Neutrophil (primary cell): Measurements from ENCODE around the genes POGLUT1 and CFAP91.

DNA sequence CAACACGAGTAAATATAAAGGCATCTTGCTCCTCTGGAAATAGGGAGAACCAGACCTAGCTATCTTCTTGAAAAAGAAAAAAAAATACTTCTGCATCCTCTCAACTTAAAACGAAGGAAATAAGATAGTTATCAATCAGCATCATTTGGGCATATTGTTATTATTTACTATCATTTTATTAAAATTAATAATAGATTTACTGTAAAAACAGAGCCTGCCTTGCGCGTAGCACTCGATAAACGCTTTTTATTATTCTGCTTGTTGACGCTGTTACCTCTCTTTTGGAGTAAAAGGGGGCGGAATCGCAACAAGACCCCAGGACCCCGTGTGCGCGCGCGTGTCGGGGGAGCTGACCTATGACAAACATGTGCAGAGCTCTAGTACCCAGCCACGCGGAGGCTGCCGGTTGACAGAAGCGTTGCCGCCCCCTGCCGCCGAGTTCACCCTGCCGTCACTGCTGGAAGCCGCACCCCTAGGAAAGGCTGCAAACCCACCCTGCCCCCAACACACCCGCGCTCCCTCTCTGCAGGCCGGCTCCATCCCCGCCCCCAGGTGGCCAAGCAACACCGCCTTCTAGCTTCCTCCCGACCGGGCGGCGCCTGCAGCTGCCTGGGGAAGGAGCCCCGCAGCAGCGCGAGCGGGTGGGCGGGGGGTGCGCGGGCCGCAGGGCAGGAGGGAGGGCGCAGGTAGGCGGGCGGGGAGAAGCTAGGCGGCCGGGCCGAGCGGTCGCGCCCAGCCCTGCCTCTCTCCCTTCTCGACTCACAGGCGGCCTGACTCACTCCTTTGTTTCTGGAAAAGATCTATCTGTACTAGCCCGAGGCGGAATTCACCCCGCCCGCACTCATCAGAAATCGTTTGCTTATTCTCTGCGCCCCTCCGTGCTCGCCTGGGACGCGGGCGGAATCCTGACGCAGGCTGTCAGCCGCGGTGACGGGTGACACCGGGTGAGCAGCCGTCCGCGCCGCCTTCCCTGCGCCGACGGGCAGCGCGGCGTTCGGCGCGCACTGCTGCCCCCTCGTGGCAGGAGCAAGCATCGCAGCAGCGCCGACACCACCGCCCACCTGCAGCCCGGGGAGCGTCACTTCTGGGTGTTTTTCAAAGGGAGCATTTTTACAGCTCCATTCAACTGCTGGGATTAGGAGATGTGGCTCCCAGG, 160.7 kb downstream of the GAP43 start:
- PRO-cap, result no peak

- PRO-cap, result no peak
These were observed 161.4 kb downstream of the GAP43 start for GRCh38 chr3:115784813-115784975.

GRCh38 chr3:117217899-117218098, 772.5 kb upstream of the LSAMP start:
- PRO-cap, result no peak

GRCh38 chr3:117399354-117399756, 954.1 kb upstream of the LSAMP start:
- PRO-cap, result no peak

GRCh38 chr3:117692641-117693128, 1247.4 kb upstream of the LSAMP start:
- PRO-cap, result no peak

DNA sequence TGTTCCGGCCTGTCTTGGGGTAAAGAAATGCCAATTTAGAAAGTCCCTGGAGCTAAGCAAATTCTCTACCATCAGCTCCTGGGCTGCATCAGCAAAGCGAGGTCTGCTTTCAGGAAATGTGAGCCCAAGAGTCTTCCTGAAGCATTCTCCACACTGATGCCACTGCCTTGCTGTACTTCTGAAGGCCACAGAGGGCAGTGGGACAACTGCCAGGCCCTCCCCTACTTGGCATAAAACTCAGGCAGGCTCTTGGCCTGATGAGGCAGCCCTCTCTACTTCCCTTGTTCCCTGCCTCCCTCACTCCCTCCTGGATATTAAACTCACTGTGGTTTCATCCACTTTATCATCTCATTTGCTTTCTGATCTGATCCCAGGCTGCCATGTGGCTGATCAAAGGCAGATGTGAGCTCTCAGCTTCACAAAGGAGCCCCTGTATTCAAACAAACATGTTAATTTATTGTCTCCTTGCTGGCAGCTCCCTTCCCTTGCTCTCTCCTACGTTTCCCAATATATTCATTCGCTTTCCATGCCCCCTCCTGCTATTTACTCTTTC, 533.5 kb downstream of the IGSF11 start:
- PRO-cap, result no peak

DNA sequence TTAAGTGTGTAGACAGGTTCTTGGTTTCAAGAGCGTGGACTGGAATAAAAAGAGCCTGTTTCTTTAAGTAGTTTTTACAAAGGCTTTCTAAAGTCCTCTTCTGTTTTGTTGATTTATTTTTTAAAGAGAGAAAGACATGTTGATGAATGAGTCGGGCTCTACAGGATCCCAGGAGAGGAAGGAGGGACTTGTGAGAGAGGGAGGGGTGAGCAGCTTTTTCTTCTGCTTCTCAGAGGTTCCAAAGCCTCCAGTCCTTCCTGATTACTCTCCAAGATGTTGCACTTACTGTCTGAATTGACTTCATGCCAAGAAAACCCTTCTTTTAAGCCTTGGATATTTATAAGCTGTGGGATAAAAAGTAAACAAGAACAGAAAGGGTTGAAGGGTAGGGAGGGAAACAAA, 457.4 kb downstream of the IGSF11 start:
- PRO-cap, result no peak

DNA sequence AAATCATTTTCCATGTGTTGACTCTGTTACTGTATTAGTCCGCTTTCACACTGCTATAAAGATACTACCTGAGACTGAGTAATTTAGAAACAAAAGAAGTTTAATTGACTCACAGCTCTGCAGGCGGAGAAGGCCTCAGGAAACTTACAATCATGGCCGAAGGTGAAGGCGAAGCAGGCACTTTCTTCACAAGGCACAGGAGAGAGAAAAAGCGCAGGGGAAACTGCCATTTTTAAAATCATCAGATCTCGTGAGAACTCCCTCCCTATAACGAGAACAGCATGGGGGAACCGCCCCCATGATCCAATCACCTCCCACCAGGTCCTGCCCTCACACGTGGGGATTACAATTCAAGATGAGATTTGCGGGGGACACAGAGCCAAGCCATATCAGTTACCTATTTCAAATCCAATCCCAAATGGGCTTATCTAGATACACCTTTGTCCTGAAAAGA, 224.0 kb downstream of the IGSF11 start:
- PRO-cap, result no peak

DNA sequence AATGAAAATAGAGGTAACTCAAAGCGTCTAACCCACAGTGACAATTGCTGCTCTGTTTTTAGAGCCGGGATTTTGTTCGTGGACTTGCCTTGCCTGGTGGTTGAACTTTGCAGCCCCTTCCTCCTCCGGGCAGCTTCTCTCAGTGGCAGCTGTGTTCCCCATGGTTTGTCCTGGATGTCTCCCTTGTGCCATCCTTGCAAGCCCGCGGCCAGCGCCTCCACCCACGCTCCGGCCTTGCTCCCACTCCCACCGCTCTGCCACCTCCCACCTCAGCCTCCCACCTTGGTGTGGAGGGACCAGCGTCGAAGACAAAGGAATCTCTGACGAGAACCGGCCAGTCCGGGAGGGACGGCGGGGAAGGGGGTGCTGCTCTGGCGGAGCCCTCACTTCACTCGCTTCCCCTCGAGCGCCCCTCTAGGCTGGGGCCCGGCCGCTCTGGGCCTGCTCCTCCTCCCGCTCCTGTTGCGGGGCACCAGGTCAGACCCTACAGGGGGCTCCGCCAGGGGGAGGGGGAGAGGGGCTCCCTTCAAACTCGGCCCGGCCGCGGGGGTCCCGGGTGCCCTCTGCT, 28.2 kb downstream of the ARHGAP31 start:
- PRO-cap, result no peak

- PRO-cap, result no peak
These were observed 23.5 kb downstream of the TMEM39A start for GRCh38 chr3:119439791-119440470.

DNA sequence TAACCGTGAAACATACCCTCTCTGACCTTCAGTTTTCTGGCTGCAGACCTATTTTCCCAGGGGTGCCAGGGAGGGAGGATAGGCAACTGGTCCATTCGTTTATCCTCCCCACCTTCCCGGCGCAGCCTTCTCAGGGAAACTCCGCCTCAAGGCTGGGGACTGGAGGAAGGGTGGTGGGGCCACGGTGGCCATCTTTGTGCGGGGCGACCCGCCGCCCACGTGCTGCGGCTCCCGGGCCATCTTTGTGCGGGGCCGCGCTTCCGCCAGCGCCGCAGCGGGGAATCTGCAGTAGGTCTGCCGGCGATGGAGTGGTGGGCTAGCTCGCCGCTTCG, at the start of gene POGLUT1:
TSS of gene POGLUT1 (plus strand) at position 245 of the 332 bp plus-strand sequence.
- PRO-cap, result unidirectional peak, plus-strand start at position 291 of the sequence

- PRO-cap, result no peak
These were observed 2.9 kb upstream of the CD80 start for GRCh38 chr3:119562189-119562743.

DNA sequence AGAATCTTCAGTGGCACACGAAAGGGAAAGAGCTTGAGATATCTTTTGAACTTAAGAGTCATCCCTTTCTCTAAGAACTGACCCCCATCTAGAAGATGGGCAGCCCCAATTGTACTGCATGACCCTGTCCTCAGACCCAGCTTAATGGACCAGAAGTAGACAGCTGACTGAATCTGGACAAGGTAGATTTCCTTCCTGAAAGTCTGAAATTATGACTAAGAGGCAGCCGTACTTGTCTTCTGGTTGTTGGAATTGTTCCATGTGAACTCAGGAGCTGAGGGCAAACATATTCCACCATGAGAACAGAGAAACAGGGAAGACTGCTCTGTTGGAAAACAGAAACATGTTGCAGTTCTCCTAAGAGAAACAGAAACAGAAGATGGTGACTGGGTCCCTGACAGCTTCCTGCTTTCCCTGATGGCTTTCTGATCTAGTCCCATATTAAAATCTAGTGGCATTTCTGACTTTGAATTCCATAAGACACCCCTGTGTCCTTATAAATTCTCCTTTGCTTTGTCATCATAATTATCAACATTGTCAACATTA, 24.2 kb downstream of the POPDC2 start:
- PRO-cap, result no peak

- PRO-cap, result no peak
These were observed at the start of gene CFAP91 for GRCh38 chr3:119702485-119703584. TSS of gene CFAP91 (plus strand) at chr3:119703022.

- PRO-cap, result no peak
These were observed 12.5 kb upstream of the NR1I2 start for GRCh38 chr3:119769449-119769735.

- PRO-cap, result no peak
These were observed 126.4 kb downstream of the GSK3B start for GRCh38 chr3:119967788-119968304.

DNA sequence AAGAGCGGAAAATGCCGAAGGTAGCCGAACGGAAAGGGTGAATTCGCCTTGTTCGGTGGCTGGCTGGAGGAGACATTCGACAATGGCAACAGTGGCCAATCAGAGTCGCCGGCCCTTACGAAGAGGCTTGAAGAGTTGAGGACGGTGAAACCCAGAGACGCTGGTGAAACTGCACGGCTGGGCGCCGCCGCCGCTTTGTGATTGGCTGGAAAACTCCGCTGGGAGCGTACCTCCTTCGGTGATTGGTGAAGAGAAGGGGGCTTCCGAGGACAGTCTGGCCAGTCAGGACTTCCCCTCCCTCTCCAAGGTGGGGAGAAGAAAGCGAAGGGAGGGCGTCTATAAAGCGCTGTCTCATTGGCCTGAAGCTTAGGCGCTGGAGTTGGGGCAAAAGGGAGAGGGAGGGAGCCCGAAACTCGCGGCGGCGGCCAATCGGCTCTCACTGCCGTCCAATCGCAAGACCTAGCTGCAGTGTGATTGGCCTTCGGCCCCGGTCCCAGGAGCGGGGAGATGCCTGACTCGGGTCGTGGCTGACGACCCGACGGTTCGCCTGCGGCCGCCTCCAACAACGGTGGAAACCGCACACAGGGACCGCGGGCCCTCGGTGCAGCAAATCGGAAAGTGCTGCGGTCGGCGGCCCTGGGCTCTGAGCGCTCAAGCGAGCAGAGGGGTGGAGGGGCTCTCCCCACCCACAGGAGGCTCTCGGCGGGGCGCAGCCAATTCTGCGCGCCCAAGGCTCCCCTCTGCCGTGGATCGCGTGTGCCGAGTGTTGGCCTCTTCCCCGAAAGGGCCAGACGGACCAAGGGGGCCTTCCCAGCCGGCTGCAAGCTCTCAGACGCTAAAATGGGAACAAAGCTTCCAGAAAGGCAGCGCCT, 725 bp upstream of the GSK3B start:
- PRO-cap, result bidirectional peak, plus-strand start at position 154 of the sequence, minus-strand start outside the sequence; bidirectional peak, plus-strand start at position 514 of the sequence, minus-strand start at position 304 of the sequence

- PRO-cap, result no peak
These were observed 46.5 kb upstream of the LRRC58 start for GRCh38 chr3:120395600-120396159.

DNA sequence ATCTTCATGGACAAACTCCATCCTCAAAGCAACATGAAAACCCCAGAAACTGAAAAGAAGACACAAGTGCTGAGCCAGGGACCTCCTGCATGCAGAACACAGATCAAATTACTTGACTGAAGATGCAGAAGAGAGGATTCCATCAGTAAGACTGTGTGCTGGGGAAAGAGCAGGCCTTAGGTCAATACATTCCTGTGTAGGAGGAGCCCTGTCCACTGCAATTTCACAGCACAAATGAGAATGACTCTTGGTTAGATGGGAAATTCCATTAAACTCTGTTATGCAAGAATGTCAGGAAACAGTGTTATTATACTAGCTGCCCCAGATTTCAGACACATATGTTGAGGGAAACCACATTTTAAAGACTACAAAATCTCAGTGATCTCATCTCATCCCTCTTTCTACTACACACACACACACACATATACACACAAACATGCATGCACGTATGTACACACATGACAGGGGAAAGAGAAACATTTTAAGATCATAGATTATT, 48.2 kb upstream of the FSTL1 start:
- PRO-cap, result no peak

GRCh38 chr3:120566540-120567298, 29.4 kb upstream of the NDUFB4 start:
- PRO-cap, result no peak